SEM (cell line): ENCODE results near the genes FETUB, KNG1 and EIF4A2.

- PRO-cap: no peak
Observed at GRCh38 chr3:185282641-185283324, 28.9 kb upstream of the EHHADH start.

DNA sequence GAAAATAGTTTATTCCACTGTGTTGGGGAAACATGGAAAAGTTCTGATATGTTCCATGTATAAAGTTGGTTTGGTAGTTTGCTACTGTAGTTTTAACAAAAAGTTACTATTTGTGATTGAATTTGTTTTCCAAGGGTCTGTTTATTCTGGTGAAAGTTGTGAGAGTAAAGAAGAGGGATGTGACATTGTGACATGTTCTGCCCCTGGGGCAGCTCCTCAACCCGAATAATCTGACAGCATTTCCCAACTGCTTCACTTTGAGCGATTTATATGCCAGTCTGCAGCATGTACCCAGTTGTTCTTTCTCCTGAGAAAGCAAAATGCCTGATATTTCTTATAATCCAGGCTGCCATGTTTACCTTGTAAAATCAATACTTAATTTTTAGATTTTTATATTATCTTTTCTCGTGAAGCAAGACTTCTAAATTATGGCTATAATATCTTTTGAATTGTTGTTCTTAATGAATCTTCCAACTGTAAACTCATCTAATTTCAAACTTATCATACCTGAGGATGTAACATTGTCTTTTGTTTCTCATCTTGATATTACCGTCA lies 1.3 kb downstream of the MAP3K13 start:
- PRO-cap: no peak

- PRO-cap: no peak
Observed at GRCh38 chr3:185503484-185504194, 4.8 kb upstream of the TMEM41A start.

GRCh38 chr3:185561329-185561960 lies 9.1 kb upstream of the LIPH start:
- PRO-cap: no peak

- PRO-cap: bidirectional peak, plus-strand start at chr3:185745667, minus-strand start at chr3:185745585
Observed at GRCh38 chr3:185745369-185746047, 79.3 kb downstream of the IGF2BP2 start.

DNA sequence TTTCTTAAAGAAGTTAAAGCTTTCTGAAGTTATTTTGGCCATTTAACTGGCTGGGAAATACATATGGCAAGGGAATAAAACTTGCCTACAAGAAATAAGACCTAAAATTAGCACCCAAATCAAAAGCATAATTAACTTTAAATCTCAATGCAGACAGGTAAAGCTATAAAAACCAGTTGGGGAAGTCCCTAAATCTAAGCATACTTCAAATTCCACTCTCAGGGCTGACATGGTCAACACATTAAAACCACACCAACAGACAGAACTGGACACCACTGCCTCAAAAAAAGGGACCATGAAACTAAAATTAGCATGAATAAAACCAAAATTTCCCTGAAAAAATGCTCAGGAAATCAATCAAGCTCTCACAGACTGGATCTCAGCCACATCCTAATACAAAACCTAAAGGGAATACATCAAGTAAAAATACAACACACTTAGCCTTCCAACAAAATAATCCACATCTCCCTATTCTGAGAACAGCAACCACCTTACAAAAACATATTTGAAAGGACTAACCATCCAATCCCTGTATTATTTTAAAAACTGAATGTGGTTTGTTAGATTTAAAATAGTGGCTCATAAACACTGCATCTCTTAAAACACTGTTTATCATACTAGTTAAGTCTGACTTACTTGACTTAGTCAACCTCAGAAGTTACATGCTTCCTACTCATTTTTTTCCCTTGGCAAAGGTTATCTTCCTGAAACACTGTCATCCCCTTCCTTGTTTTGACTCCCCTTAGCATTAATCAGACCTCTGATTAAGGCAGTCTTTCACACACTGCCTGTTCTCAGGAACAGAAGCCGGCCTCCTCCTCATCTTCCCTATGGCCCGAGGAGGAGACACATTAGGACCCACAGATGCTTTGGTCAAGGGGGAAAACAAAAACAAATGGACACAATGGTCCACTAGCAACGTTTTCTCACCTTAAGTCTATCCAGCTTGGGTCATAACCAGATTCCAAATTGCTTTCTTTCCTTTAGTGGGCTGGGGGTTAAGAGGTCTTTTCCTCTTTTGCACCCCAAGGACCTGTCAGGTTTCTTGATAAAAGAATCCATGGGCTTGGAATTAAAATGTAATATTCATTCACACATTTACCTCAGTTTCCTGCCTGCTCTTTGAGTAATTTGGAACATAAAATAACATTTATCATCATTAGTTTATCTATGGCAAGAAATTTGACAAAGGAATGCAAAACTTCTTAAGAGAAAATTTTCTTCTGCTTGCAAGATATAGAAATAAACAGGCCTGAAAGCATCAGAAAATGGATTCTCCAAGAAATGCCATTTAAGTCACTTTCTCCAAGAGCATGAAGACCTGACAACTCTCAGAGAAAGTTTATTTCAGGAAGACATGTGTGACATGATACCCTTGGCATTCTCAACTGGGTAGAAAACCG lies 8.1 kb downstream of the TRA2B start:
- PRO-cap: no peak

DNA sequence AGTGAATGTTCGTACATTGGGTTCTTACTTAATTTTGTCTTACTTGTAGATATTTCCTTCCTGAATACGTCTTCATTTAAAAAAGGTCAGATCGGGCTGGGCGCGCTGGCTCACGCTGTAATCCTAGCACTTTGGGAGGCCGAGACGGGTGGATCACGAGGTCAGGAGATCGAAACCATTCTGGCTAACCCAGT lies 483 bp upstream of the TRA2B start:
- PRO-cap: no peak

DNA sequence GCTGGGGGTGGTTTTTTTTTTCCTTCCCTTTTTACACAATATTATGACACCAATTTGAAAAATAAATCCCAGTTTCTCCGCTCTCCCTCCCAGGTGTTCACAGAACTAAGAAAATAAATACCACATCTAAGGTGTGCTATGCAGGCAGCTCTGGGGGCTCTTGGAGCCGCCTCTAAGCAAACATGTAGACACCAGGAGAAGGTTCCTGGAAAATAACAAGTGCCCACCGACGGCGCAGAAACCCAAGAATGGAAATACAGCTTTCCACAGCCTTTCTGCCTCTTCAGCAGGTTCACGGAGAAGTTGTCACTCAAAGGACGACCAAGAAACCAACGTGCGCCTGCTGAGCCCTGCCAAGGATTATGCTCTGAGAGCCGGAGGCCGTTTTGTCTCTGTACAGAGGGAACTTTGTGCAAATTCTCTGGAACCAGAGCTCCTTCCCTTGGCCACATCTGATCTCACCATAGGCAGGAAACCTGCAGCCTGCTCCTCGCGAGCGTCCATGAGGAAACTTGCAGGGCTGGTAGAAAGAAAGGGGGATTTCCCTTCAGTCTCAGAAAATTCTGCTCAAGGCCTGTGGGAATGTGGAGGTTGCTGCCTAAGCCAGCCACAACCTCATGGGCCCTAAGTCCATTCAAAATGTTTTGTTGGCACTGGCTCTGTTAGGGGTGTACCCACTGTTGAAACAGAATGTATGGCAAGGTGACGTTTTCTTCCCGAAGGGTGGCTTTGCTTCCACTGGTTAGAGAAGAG lies 40.5 kb upstream of the ETV5 start:
- PRO-cap: no peak

GRCh38 chr3:186193417-186193930 lies 84.6 kb upstream of the ETV5 start:
- PRO-cap: no peak

- PRO-cap: unidirectional peak, minus-strand start at chr3:186427734; unidirectional peak, minus-strand start at chr3:186427799
Observed at GRCh38 chr3:186427490-186428076, 65.5 kb upstream of the DGKG start.

GRCh38 chr3:186640237-186641069 lies at the start of gene FETUB:
Gene FETUB, plus strand, starts transcription at chr3:186640399.
- PRO-cap: no peak

- PRO-cap: no peak
Observed at GRCh38 chr3:186716837-186717618, at the start of gene KNG1. Gene KNG1, plus strand, starts transcription at chr3:186717359.

DNA sequence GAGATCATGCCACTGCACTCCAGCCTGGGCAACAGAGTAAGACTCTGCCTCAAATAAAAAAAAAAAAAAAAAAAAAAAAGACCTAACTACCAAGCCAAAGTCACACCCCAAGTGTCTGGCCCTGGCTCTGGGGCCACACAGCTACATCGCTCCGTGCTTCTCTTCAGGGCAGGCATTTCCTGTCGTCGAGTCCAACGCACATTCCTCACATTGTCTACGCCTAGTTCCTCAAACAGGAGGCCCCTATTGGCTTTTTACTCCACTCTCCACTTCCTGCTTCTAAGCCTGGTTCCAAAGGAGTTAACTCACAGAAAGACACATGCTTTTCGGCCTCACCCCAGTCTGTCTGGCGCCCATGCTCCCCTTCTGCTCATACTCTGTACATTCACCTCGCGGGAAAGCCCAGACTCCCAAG lies 28.8 kb downstream of the KNG1 start:
- PRO-cap: no peak

- PRO-cap: bidirectional peak, plus-strand start at chr3:186783577, minus-strand start at chr3:186783208; unidirectional peak, plus-strand start at chr3:186783714; bidirectional peak, plus-strand start at chr3:186784203, minus-strand start at chr3:186784110
Observed at GRCh38 chr3:186783493-186784405, at the start of gene EIF4A2. Gene EIF4A2, plus strand, starts transcription at chr3:186783577.

- PRO-cap: bidirectional peak, plus-strand start at chr3:186827026, minus-strand start at chr3:186826862
Observed at GRCh38 chr3:186826558-186827374, 15.7 kb upstream of the ADIPOQ start.

DNA sequence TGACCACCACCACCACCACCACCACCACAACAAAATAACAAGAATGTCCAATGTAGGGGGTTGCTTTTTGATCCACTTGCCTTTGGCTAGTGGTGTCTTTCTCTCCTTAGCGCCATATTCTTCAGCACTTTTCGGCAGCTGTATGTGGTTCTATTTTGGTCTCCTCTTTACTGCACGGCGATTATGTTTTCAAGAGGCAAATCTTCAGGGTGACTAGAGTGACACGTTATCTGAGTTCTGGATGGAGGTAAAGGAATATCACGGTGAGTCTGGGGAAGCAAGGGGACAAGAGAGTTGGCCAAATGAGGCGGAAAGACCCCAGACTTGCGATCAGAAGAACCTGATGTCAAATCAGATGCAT lies 56.1 kb downstream of the ST6GAL1 start:
- PRO-cap: no peak

- PRO-cap: no peak
Observed at GRCh38 chr3:186991612-186992408, 61.5 kb downstream of the ST6GAL1 start.

- PRO-cap: no peak
Observed at GRCh38 chr3:187222596-187223213, 25.4 kb downstream of the RTP1 start.

DNA sequence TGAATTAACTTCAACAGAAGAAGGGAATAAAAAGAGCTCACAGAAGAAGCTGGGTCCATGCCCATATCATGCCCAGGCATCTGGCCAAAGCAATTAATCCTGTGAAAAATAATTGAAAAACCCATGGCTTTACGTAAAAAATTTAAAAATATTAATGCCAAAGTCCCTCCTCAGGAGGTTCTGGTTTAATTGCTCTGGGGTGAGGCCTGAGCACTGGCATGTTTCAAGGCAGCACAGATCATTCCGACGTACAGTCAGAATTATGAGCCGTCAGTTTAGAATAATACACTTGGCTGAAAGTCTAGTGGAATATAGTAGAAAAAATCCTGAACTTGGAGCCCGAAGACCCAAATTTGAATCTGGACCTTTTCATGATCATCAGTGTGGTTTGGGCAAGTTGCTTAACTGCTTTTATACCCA lies 2.1 kb downstream of the MASP1 start:
- PRO-cap: no peak

DNA sequence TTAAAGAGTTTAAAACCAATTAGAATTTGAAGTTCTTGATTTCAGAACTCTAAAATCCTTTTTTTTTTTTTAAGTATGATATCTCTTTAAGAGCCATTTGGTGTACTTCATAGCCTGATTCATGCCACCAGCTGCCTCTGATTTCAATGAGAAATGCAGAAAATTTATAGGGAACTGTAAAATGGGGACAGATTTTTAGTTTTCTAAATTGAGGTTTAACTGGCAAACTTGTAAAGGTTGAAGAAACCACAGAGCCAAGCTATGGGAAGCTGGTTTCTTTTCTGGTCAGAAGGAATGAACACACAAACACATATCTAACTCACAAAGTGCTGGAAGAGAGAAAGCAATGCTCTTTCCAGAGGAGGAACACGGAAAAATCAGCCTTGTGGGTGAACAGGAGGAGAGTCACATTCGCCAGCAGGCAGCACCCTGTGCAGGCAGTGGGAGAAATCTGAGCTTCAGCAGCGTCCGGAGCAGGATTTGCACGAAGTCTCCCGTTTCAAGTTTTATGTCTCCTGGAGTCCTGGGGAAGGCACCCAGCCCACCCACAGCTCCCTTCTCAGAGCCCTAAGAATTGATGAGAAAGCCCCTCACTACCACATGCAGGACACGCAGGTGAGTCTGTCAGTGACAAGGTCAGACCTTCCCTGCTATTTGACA lies 485 bp downstream of the MASP1 start:
- PRO-cap: no peak